H1 (cell line): ENCODE measurements around a stretch of chr10.

DNA sequence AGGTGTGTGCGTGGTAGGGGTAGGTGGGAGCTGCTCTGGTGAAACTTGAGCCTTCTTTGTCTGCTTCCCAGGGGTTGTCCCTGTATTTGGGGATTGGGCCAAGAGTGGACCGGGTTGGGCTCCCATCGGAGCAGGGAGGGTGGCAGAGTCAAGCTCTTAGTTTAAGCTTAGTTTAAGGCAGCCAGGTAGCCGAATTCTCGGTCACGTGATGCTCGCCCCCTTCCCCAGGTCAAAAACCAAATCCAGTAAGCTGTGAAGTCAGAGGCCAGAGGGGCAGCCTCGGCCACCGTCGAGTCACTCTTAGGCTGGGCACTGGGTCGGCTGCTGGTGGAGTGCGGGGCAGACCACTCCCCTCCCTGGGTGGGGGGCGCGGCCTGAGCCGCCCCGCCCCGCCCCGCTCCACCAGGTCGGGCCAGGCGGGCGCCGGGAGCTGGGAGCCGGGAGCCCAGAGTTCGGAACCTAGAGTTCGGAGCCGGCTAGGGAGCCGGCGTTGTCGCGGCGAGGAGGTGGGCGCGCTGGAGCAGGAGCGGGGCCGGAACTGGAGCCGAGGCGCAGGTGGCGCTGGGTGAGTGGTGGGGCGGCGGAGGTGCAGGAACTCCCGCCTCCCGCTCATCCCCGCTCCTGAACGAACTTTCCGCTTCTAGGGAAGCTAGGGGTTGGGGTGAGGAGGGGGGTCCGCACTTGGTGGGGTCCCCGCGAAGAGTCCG, 2.8 kb upstream of the LZTS2 start:
- RRBS = 2% methylated on average over 12 of the region's 49 CpGs
CAGE:
- cytosol, long polyA plus RNA = start-site peak on the plus strand centred at position 417 of the sequence, 34 bp wide, 127 reads
- long polyA plus RNA = start-site peak on the plus strand centred at position 423 of the sequence, 52 bp wide, 99 and 93 reads in 2 replicates
- nucleus, long polyA plus RNA = start-site peak on the plus strand centred at position 424 of the sequence, 51 bp wide, 129 reads

DNA sequence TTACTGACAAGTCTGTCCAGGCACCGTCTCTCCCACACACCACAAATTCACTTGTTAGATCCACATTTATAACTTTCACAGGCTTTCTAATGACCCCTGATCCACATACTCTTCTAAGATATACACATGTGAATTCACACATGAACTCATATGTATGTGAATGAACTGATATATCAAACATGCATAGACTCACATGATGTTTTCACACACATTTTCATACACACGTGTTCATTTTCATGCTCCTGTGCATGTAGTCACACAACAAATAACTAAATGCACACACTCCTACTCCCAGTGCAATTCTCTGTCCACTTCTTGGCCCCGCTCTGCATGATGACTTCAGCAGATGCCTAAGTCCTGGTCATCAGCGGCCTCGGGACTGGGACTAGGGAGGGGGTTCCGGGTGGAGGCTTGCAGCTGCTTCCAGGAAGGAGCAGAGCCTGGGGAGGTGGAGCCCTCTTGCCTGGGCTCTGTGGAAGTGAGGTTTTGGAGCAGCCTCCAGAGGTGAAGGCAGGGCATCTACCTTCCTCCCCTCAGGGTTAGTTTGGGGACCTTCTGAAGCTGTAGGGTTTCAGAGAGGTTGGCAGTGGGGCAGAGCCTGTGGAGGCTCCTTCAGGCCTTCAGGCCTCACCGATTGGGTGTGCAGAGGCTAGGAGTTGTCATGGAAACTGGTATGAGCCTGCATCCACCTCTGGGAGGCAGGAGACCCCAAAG, 1.7 kb downstream of the LZTS2 start:
- RRBS = no CpG with 5 or more reads among the region's 7 CpGs
CAGE:
- cytosol, long polyA plus RNA = no peak
- long polyA plus RNA = no peak
- nucleus, long polyA plus RNA = no peak

GRCh38 chr10:101012430-101013150, 13.0 kb downstream of the LZTS2 start:
- RRBS = no CpG with 5 or more reads among the region's 12 CpGs
CAGE:
- cytosol, long polyA plus RNA = no peak
- long polyA plus RNA = no peak
- nucleus, long polyA plus RNA = no peak

GRCh38 chr10:101017956-101018927, 12.7 kb downstream of the PDZD7 start:
- RRBS = 4% methylated on average over 6 of the region's 36 CpGs
CAGE:
- cytosol, long polyA plus RNA = no peak
- long polyA plus RNA = no peak
- nucleus, long polyA plus RNA = no peak

DNA sequence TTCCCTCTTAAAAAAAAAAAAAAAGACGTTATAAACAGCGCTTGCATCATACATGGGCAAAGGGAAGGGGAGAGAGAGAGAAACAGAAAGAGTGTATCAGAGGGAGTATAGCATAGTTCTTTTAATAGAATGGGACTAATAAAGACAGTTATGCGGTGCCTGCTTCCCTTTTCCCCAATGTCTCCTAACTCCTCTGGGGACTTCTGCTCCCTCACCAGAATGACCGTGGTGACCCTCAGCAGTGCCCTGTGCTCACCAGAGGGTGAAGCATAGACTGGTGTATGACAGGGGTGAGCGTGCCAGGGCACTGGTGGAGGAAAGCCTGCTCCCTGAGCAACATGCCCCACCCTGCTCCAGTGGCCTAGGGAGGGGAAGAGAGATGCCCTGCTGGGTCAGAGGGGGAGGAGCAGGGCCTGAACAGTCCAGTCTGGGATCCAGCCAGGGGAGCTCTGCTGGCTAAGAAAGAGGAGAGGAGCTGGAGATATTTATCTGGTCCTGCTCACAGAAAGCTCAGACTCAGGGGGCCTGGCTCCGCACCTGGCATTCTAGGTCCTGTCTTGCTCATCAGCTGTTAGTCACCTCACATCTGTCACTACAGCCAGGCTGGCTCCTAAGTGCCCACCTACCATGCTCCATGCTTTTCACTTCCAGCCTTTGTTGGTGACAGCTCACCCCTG, 2.2 kb downstream of the PDZD7 start:
- RRBS = no CpG with 5 or more reads among the region's 6 CpGs
CAGE:
- cytosol, long polyA plus RNA = no peak
- long polyA plus RNA = no peak
- nucleus, long polyA plus RNA = no peak

- RRBS = 2% methylated on average over 7 of the region's 19 CpGs
CAGE:
- cytosol, long polyA plus RNA = no peak
- long polyA plus RNA = no peak
- nucleus, long polyA plus RNA = no peak
Measured at GRCh38 chr10:101031836-101032206, 787 bp downstream of the SFXN3 start.

DNA sequence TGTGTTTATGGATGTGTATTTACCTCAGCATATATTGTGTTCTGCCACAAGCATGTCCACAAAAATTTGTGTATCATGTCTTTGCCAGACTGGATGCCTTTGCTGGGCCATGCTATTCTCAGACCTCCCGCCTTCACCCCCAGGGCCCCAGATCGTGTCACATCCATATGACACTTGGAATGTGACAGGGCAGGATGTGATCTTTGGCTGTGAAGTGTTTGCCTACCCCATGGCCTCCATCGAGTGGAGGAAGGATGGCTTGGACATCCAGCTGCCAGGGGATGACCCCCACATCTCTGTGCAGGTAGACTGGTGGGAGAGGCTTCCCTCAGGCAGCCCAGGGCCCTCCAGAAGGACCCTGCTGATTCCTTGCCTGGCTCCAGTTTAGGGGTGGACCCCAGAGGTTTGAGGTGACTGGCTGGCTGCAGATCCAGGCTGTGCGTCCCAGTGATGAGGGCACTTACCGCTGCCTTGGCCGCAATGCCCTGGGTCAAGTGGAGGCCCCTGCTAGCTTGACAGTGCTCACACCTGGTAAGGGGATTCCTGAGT, 2.4 kb downstream of the KAZALD1 start:
- RRBS = no CpG with 5 or more reads among the region's 6 CpGs
CAGE:
- cytosol, long polyA plus RNA = no peak
- long polyA plus RNA = no peak
- nucleus, long polyA plus RNA = no peak

DNA sequence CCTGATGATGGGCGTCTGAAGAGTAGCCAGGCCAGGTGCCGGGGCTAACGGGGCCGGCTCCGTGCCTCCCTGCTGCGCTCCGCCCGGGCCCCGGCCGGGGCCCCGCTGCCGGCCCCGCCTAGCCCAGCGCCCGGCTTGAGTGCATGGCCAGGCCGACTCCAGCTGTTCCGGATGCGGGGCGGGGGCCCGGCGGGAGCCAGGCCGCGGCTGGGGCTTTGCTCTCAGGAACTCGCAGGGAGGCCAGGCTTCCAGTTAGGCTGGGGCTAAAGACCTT, 904 bp upstream of the LBX1 start:
- RRBS = 2% methylated on average over 8 of the region's 24 CpGs
CAGE:
- cytosol, long polyA plus RNA = no peak
- long polyA plus RNA = no peak
- nucleus, long polyA plus RNA = no peak

GRCh38 chr10:101510815-101511091, 77.3 kb downstream of the POLL start:
CAGE:
- cytosol, long polyA plus RNA = no peak
- long polyA plus RNA = no peak
- nucleus, long polyA plus RNA = no peak

- RRBS = no CpG with 5 or more reads among the region's 4 CpGs
CAGE:
- cytosol, long polyA plus RNA = no peak
- long polyA plus RNA = no peak
- nucleus, long polyA plus RNA = no peak
Measured at GRCh38 chr10:101525718-101526182, 62.3 kb downstream of the POLL start.

DNA sequence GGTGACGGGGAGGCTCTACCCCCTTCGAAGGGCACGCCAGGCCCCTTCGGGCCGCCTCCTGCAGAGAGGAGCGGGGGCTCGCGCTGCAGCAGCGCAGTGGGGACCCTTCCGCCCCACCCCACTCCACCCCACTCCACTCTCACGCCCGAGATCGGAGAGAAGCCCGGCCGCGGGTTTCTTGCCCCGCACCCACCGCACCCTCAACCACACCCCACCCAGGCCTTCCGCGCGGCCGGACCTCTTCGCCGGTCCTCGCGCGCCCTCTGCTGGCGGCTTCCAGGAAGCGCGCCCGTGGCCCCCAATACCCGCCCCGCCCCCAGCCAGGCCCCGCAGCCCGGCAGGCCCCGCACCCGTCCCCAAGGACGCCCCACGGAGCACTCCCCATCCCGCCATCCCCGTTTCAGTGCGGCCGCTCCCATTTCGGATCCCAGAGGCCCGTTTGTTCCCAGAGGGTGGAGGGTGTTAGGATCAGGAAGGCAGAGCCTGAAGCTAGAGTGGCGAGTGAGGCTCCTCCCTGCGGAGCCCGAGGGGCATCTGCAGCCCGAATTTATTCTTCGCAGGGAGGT, 17.9 kb downstream of the POLL start:
- RRBS = 1% methylated on average over 18 of the region's 50 CpGs
CAGE:
- cytosol, long polyA plus RNA = no peak
- long polyA plus RNA = no peak
- nucleus, long polyA plus RNA = no peak

GRCh38 chr10:101652852-101653884, 41.8 kb downstream of the FBXW4 start:
- RRBS = no CpG with 5 or more reads among the region's 11 CpGs
CAGE:
- cytosol, long polyA plus RNA = no peak
- long polyA plus RNA = no peak
- nucleus, long polyA plus RNA = no peak

GRCh38 chr10:101676306-101676569, 18.7 kb downstream of the FBXW4 start:
- RRBS = no CpG with 5 or more reads among the region's 3 CpGs
CAGE:
- cytosol, long polyA plus RNA = no peak
- long polyA plus RNA = no peak
- nucleus, long polyA plus RNA = no peak

GRCh38 chr10:101693947-101694145, 1.1 kb downstream of the FBXW4 start:
- RRBS = 8% methylated on average over 4 of the region's 7 CpGs
CAGE:
- cytosol, long polyA plus RNA = no peak
- long polyA plus RNA = no peak
- nucleus, long polyA plus RNA = no peak

DNA sequence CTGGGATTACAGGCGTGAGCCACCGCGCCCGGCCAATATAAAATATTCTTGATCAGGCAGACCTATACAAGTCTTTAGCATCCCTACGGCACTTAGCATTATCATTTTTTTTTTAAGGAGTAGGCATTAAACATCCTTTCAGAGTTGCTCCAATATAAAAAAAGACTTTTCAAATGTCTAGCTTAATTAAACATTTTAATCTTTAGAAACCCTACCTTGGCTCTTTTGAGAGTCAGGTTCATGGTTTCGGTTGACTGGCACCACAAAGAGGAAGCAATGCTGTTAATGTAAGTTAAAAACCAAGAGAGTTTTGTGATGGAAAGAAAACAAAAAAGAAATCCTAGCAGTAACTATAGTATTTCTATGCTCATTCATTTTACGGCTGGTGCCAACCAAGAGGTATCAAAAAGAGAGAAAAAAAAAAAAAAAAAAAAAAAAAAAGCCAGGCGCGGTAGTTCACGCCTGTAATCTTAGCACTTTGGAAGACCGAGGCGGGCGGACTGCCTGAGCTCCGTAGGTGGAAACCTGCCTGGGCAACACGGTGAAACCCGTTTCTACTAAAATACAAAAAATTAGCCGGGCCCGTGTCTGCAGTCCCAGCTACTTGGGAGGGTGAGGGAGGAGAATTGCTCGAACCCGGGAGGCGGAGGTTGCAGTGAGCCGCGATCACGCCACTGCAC, 2.6 kb downstream of the OGA start:
- RRBS = no CpG with 5 or more reads among the region's 24 CpGs
CAGE:
- cytosol, long polyA plus RNA = no peak
- long polyA plus RNA = no peak
- nucleus, long polyA plus RNA = no peak

DNA sequence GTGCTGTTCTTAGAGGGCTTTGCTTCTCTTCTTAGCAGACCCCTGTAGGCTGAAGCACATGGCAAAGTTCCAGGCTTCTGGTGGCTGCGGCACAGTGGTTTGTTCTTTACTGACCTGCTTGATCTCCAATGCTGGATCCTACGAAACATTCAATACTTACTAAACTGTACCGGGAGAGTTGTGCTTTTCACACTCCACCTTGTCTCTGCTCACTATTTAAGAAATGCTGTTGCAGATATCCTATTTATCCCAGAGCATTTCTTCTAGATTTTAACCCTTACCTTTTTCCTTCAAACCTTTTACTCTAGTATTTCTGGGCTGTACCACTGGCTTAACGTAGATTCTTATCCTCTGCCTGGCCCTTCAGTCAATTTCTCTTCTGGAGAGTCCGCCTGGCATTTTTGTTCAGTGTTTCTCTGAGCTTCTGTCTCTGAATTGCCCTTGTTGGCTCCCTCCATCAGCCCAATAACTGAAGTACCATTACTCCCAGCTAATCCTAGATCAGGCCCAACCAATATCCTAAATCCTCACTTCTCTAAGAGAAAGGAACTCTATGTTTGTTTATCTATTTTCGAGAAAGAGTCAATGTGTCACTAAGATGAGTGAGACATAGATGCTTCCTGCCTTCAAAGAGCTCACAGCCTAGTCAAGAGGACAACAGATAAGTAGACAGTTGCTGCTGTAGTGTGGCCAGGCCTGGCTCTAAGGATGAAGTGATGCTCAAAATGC, 76.1 kb upstream of the KCNIP2 start:
- RRBS = no CpG with 5 or more reads among the region's 6 CpGs
CAGE:
- cytosol, long polyA plus RNA = no peak
- long polyA plus RNA = no peak
- nucleus, long polyA plus RNA = no peak

DNA sequence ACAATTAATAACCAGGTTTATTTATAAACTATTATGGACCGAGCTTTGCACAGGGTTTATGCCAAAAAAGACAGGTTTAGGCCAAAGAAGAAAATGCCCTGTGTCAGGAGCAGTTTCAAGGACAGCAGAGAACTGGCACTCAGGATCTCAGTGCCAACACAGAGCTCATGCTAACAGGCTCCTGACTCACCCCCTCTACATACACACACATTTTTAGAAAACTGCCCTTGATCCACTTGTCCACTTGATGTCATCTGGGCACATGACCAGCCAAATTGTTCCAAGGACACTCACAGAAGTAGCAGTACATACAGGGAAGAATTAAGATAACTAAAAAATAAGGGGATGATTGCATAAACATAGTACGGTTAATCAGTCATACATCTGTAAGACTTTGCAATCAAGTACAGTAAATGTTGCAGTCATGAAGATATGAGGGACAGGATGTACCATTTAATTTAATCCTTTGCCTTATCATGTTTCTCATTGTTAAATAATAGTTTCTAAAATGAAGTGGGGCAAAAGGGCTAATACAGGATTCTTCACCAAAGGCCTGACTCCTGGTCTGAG, 94.4 kb downstream of the ARMH3 start:
- RRBS = no CpG with 5 or more reads among the region's 2 CpGs
CAGE:
- cytosol, long polyA plus RNA = no peak
- long polyA plus RNA = no peak
- nucleus, long polyA plus RNA = no peak

GRCh38 chr10:101967999-101968662, 87.8 kb downstream of the ARMH3 start:
- RRBS = no CpG with 5 or more reads among the region's 3 CpGs
CAGE:
- cytosol, long polyA plus RNA = no peak
- long polyA plus RNA = no peak
- nucleus, long polyA plus RNA = no peak

GRCh38 chr10:102065512-102066311, 563 bp downstream of the HPS6 start:
- RRBS = 3% methylated on average over 37 of the region's 68 CpGs
CAGE:
- cytosol, long polyA plus RNA = no peak
- long polyA plus RNA = no peak
- nucleus, long polyA plus RNA = no peak

GRCh38 chr10:102151284-102151832, 831 bp upstream of the NOLC1 start:
- RRBS = no CpG with 5 or more reads among the region's 3 CpGs
CAGE:
- cytosol, long polyA plus RNA = no peak
- long polyA plus RNA = no peak
- nucleus, long polyA plus RNA = no peak